Metastatic Breast Carcinoma in the Ovary (tissue), 3 donors: ENCODE data around the genes IGSF11, POPDC2 and LRRC58.

GRCh38 chr3:118987262-118987922, 47.3 kb downstream of the IGSF11 start:
- PRO-cap, 3 experiments, result peak in 2 of 3 experiments; most common plus-strand start chr3:118987777 (in 2)

DNA sequence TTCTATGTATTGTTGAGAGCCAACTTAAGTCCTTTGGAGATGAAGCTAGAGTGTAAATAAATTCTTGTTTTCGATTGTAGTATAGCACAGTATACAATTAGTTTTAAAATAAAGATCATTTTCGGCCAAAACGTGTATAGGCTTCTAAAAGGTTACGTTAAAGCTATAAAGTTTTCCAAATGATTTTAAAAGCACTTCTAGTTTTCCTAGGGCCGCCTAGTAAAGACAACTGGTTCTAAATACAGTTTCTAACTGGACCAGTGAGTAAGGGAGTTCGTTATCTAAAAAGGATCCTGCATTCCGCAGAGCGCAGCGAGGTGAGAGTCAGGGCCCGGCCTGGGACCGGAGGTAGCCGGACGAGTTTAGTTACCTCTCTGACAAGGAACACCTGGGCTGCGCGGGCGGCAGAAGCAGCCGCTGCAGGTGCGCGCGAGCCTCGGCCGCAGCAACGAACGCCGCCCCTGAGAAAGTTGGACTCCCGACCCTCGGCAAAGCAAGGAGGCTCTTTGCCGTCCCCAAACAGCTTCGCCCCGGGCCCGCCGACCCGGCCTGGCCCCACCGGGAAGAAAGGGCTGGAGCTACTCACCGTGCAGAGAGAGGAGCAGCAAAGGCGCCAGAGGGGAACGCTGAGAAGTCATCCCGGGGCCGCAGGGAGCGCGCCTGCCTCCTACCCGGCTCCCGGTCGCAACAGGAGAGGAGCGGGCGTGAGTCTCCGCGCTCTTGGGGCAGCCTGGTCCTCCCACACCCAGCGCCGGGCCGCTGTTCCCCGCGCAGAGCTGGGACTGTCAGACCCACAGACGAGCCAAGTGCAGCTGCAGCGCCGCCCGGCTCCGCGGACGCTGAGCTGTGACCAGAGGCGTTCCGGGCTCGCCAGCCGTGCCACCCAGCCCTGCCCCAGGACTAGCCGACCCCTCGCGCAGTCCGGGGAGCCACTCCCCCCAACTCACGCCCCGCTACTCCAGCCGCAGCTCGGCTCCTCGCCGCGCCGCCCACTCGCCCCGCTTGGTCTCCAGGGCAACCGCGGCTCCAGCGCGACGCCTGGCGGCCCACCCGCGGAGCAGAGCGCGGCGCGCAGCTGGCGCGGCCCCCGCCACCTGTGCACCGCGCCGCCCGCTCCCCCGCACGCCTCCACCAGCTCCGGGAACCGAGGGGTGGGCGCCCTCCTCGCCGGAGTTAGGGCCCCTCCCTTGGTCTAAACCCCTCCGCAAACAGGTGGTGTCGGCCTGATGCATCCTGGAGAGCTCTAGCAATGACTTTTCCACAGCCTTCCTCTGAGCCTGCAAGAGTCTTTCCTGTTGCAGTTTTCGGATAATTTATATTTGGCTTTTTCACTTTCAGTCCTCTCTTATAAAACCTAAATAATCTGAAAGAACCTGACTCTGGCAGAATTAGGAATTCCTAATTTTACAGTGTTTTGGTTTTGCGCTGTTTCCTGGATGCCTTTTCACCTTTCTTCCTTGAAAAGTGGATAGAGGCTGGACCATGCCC, at the start of gene IGSF11:
IGSF11 (minus strand) TSS at position 902 of the 1,488 bp plus-strand sequence.
- PRO-cap, 3 experiments, result peak in 2 of 3 experiments; most common minus-strand start position 902 of the sequence (in 2)

- PRO-cap, 3 experiments, result no peak in any of the 3 experiments
These were observed 14.3 kb upstream of the ARHGAP31 start for GRCh38 chr3:119279822-119280312.

GRCh38 chr3:119292517-119293237, 1.5 kb upstream of the ARHGAP31 start:
- PRO-cap, 3 experiments, result no peak in any of the 3 experiments

DNA sequence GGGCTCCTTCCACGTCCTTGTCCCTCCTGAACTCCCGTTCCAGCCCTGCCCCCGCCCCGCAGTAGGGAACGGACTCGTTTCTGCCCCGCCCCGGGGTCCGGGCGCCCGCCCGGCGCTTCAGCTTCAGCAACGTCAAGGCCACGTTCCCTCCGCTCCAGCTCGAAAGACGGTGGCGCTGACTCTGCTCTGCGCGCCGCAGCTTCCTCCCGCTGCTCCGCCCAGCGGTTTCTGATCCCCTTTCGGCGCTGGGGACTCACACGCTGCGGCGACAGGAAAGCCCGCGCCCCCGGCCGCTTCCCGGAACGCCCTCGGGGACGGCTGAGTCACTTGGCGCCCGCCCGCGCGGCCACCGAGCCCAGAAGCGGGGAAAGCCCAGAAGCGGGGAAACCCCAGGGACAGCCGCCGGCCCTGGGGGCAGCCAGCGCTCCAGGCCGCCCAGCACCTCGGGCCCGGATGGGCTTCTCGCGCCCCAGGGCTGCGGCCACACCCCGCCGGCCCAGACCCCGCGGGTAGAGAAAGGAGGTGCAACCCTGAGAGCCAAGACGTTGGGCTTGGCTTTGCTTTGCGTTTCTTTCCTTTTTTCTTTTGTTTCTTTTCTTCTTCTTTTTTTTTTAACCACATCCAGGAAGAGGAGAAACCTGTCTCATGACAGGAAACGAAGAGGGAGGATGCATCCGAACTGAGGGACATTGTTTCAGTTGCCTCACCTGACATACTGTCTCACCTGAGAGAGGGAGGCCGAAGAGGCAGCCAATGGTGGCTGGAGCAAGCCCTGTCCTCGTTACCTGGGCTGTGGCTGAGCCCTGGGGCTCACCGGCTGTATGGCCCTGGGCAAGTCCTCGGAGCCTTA, 28.9 kb downstream of the ARHGAP31 start:
- PRO-cap, 3 experiments, result peak in 3 of 3 experiments; most common plus-strand start position 162 of the sequence (in 2); most common minus-strand start position 33 of the sequence (in 3)

GRCh38 chr3:119350059-119350863, 56.1 kb downstream of the ARHGAP31 start:
- PRO-cap, 3 experiments, result no peak in any of the 3 experiments

GRCh38 chr3:119429466-119430556, 33.6 kb downstream of the TMEM39A start:
- PRO-cap, 3 experiments, result no peak in any of the 3 experiments

- PRO-cap, 3 experiments, result no peak in any of the 3 experiments
These were observed 18.7 kb downstream of the TIMMDC1 start for GRCh38 chr3:119517071-119517422.

DNA sequence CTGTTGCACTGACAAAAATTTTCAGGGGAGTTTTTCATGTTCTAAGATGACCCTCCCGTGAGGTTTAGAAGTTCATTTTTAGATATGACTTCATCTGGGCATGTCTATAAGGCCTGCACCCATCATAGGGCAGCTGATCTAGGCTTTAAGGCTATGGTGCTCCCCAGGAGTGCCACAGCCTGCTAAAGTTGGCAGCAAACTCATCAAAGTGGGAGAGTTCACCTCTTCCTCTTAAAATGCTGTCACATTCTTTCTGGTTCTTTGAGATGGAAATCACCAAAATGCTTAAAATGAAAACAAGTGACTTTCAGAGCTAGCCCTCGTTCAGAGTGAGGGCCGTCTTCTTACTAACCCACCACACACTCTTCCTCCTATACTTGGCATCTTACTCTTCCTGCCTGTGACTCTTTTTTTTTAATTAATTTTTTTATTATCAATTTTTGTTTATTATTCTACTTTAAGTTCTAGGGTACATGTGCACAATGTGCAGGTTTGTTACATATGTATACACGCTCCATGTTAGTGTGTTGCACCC, 3.4 kb upstream of the CD80 start:
- PRO-cap, 3 experiments, result no peak in any of the 3 experiments

DNA sequence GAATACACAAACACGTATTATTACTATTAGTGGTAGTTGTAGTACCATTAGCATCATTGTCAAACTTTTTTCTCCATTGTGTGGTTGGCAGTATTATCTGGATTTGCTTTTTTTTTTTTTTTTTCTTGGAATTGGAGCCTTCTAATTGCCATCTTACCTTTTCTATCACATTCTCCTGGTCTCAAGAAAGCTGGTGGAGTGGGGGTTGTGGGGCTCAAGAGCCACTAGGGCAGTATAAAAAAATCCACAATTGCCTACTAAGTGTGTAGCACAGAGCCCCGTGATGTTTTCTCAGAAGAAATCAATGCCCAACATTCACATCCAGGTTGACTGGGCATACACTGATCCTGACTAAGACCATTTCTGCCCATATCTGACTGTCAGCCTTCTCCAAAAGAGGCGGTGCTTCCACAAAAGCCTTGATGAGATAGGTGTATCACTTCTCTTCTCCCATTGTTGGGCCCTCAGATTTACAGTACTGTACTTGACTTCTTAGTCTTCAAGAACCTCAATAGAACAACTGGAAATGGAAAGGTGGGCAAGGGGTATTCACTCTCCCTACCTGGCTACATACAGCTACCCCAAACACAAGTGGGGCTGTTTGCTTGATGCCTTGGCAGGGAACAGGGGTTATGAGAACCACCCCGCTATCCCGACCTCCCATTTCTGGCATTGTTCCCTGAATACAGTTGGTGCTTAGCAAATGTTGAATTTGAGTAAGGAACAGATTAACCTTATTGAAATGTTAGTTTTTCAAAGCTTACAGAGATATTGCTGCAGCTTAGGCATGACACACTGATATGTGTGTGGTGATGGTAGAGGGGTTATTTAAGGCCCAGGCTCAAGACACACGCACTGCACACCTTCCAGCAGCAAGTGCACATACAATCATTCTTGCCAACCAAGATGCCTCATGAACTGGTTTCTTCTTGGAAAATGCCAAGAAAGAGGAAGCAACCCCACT, 1.3 kb downstream of the POPDC2 start:
- PRO-cap, 3 experiments, result no peak in any of the 3 experiments

DNA sequence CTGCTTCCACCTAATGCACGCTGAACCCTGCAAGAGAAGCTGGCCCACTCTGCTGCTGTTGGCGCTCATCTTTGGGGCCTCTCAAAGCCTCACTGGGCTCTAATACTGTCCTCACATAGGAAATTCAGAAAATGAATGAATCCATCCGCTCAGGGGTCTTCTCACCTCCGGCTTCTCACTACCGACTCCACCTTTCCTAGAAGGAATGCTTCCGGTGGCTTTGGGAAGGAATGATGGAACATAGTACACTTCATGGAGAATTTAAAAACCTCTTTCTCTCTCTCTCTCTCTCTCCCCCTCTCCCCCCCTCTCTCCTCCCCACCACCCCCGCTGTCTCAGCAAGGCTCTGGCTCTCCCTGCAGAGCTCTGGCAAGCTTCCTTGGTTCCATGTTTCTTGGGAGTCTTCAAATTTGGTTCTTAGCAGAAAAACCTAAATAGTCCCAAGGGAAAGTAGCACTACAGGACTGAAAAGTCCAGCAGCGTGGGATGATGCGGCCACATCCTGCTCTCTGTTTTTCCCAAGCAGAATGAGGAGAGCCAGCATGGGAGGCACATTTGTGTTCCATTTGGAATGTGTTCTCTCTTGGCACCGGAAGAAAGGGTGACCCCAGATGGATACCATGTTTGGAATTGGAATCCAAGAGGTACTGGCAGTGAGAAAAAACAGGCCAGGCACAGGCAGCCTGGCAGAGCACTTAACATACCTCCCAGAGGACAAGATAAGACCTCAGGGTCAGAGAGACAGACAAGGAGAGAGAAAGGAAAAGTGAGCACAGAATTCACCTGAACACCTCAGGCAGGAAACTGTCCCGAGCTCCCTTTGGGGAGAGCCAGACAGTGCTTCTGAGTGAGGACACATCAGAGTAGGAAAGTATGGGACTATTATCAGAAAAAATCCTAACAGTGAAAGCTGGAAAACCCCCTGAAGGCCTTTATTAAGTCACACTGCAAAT, at the start of gene POPDC2:
POPDC2 (minus strand) TSS at position 235 of the 953 bp plus-strand sequence.
- PRO-cap, 3 experiments, result no peak in any of the 3 experiments

DNA sequence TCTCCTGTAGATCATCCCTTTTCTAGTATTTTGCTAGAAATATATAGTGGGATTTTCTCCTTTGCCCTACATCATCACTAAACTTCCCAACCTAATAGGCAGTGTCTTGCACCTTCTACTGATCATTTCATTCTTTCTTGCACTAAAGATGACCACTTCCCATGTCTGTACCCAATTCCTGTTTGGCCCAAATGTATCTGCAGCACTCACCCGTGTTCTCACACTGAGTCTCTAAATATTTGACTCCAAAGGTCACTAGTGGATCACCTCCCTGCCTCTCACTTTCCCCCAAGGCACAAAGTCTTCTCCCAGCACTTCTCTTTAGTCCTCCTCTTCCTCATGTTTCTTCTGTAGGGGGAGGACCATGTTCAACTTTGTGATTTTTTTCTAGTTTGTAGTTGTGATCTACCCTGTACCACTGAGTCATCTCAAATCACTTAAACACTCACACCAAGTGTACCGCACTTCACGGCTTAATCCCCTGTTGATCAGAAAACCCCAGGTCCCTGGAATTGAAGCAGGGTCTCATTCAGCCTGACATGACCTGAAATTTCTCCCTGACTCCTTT, 13.9 kb downstream of the NR1I2 start:
- PRO-cap, 3 experiments, result no peak in any of the 3 experiments

GRCh38 chr3:120095608-120095871, 1.3 kb upstream of the GSK3B start:
- PRO-cap, 3 experiments, result peak in 3 of 3 experiments; most common plus-strand start chr3:120095820 (in 3); most common minus-strand start chr3:120095749 (in 2)

GRCh38 chr3:120176935-120177619, 82.8 kb upstream of the GSK3B start:
- PRO-cap, 3 experiments, result peak in 1 of 3 experiments; most common plus-strand start chr3:120177471 (in 1); most common minus-strand start chr3:120177231 (in 1)

DNA sequence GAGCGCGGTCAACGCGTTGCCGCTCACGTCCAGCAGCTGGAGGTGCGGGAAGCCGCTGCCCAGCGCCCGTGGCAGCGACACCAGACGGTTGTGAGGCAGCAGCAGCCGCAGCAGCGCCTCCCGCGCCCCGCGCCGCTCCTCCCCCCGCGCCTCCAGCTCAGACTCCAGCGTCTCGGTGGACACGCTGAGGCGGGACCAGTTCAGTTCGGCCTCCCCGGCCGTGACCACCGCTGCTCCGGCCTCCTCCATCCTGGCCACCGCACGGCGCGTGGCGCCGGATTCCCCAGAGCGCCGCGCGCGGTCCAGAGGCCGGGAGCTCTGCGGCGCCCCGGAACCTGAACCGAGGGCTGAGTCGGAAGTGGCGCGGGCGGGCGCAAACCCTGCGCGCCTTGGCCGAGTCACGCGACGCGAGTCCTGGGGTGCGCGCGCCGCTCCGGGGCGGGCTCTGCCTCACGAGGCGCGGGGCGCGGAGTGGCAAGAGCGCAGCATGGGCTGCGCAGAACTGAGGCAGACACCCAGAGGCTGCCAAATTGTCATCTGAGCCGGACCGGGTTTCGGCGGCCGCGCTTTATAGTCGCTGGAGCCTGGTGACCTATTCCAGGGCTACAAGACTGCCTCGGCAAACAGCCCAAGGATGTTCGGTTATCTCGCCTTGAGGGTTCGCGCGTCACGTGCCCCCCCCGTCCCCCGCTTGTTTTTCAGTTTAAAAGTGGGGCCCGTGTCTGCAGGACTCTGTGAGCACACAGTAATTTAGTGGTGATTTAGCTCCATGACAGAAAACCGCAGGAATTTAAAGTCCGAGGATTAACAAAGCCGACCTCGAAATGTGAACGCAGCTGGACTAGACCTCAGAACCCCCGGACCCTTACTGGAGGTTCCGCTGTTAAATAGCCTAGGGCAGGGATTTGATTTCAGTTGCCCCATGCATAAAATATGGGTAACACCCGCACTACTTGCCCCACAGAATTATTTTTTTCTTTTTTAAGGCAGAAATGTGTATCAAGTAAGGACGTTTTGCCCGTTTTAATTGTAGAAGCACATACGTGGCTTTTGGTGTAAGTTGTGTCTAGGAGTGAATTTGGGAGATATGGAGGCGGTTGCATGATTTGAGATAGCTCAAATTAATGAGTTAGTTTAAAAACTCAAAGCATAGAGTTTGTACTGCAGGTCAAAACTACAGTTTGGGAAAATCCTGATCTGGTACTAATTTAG, at the start of gene LRRC58:
LRRC58 (minus strand) TSS at position 360 of the 1,212 bp plus-strand sequence.
- PRO-cap, 3 experiments, result peak in 3 of 3 experiments; most common plus-strand start position 453 of the sequence (in 3); most common minus-strand start position 92 of the sequence (in 1)

DNA sequence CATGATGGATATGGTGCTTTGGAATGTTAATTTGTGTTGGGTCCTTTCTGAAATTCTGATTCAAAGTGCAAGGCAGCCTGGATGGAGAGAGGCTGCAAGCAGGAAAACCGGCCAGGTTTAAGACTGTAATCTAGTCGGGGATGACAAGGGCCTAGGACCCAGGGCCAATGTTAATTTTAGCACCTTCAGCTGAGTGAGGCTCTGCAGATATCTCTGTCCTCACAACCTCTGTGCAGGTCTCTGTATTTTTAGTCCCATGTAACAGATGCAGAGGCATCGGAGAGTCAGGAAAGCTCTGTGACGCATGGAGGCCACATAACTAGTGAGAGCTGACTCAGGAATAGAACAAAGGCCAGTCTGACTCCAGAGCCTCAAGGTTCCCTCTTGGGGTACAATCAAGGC, 31.1 kb downstream of the FSTL1 start:
- PRO-cap, 3 experiments, result no peak in any of the 3 experiments

GRCh38 chr3:120679660-120680257, 2.3 kb downstream of the HGD start:
- PRO-cap, 3 experiments, result no peak in any of the 3 experiments

DNA sequence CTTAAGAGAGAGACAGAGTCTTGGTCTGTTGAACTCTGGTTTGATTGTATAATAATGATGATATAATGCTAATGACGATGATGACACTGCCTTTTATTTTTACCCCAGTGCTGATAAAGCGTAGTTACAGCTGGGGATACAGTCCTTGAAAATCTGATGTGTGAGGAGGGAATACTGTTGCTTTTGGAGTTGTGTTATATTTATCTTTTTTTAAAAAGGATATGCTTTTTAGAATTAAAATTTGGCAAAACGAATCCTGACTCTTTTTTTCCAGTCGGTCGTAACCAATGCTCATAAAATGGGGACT, 1.1 kb downstream of the STXBP5L start:
- PRO-cap, 3 experiments, result peak in 1 of 3 experiments; most common plus-strand start position 145 of the sequence (in 1); most common minus-strand start position 42 of the sequence (in 1)

DNA sequence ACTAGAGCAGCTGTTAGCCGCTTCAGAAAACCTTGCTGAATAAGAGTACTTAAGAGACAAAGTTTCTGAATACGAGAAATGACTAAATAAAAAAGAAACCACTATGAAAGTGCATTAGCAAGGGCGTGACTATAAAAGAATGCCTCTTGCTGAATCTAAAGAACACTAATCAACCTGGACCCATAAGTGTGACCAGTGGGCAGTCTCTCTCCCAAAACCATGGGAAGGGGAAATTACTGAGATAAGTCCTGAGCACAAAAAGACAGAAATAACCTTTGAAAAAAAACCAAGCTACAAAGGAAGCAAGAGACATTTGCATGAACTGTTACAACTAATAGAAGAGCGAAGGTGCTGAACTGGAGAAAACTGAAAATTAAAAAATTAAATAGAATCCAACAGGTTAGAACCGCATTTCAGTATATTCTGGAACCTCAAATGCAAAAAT, 41.6 kb downstream of the IQCB1 start:
- PRO-cap, 3 experiments, result no peak in any of the 3 experiments

DNA sequence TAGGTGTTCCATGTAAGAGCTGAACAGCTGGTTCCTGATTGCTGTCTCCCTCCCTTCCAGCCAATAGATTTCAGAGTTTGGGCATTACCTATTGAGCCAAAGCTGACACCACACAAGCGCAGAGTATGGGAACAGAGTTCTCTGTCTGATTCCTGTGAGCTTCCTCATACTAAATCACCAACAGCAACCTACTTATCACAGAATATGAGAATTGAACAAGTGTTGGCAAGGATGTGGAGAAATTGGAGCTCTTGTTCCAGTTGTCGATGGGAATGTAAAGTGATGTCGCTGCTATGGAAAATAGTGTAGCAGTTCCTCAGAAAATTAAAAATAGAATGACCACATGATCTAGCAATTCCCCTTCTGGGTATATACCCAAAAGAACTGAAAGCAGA, 33.3 kb downstream of the CD86 start:
- PRO-cap, 3 experiments, result no peak in any of the 3 experiments